ENCODE data around the genes WBP11, LMO3 and CAPZA3.

DNA sequence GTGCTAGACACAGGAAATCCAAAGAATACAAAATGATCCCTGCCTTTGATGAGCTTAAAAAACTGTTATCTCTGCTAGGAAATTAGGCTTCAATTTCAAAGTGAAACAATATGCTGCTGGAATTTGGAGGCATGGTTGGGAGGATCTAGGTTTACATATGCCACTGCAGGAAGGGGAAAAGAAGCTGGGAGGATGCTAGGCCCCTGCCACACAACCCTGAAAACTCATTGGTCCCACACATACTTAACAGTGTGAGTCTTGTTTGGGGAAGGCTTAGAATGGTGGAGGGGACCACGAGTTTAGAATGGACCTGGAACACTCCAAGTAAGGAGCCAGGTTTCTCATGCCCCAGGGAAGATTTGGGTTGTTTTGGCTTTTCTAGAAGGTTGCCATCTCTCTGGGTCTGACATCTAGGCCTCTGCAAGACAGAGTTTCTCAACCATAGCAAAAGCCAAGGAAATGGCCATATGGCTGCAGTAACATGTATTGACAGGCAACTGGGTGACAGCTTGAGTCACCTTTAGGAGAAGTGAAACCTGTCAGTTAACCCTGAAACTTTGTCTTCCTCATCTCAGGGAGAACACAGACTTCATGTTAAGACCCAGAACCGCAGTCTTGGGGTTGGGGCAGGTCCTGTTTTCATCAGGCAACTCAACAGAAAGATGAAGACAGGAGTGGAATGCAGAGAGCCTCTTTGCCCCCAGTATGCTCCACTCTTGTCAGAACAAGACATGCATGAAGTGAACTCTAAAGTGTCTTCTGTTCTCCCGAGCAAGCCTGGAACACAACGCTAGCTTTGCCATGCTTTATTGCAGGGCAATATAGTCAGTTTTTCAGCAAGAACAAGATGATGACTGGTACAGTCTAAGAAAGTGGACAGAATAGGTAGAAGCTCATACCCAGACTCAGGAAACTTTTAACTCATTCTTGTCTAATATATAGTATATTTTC lies 46.0 kb upstream of the PLBD1 start:
- PRO-cap = no peak

DNA sequence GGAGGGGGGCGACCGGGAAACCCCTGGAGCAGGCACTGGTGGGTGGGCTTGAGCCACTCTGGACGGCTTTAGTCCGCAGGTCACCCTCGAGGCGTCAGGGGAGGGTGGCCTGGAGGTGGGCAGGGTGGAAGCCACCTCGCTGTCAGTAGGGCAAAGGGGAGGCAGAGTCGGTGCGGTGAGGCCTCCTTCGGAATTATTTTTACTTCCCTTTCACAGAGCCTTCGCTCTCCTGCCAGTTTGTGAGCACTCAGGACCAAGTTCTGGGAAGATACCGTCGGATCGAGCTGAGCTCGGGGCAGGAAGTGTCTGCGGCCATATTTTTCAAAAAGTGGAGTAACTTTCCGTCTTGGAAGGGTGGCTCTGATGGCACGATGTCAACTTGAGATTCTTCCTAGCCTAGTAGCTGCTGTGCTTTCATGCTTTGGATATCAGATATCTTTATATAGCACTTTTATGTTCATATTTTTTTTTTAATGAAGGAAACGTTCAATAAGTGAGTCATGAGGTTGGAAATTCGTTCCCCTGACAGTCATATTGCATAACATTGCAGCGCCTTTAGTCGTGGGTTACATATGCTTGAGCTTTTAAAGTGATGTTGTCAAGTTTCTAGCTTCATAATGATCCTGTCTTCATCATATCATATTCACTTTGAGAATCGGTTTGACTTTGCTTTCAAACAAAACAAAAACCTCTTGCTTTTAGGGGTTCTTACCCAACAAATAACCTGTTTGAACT lies 1.0 kb downstream of the H2AJ start:
- PRO-cap = unidirectional peak, plus-strand start at position 145 of the sequence; unidirectional peak, minus-strand start at position 262 of the sequence

- PRO-cap = no peak
Observed at GRCh38 chr12:14775810-14776121, 1.6 kb downstream of the H2AJ start.

DNA sequence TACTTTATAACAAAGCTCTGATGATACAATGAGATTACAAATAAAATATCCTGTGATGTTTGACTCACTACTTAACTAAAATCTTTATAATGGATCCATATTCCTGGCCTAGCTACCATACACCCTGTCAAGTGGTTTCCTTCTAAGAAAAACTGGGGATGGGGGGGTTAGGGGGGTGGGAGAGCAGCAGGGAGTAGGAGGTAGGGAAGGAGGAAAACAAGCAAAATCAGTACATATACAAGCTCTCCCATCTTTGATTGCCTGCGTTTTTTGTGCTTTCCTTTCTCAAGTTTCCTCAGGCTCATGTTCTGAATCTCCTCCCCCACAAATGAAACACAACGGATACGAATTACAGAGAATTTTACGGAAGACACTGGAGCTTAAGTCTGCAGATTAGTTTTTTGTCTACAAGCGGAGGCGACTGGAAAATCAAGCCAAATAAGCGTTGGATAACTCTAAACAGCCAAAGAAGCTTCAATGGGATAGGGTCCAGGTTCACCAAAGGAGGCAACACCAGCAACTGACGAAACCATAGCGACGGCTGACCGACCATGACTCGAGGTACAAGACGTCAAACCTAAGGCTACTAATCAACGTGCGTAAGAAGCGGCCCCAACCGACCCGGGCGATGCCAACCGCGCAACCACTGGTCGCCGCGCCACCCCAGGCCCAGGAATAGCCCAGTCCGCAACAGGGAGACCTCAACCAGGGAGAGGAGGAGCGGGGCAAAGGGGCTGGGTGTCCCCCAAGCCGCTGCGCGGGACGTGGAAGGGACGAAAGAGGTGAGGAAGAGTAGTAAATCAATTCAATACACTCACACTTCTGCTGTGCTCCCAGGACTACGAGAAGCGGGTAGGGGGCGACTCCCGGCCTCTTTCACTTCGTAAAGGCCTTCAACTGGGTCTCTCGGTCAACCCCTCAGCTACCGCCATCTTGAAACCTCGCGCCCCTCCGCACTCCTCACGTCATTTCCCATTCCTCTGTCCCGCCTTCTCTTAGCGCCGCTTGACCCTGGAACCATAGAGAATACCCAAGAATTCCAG lies at the start of gene WBP11:
Gene WBP11, minus strand, starts transcription at position 945 of the 1,043 bp plus-strand sequence.
- PRO-cap = unidirectional peak, plus-strand start at position 537 of the sequence; bidirectional peak, plus-strand start at position 589 of the sequence, minus-strand start at position 559 of the sequence; bidirectional peak, plus-strand start outside the sequence, minus-strand start at position 943 of the sequence

- PRO-cap = no peak
Observed at GRCh38 chr12:14836094-14836870, 7.0 kb downstream of the ART4 start.

DNA sequence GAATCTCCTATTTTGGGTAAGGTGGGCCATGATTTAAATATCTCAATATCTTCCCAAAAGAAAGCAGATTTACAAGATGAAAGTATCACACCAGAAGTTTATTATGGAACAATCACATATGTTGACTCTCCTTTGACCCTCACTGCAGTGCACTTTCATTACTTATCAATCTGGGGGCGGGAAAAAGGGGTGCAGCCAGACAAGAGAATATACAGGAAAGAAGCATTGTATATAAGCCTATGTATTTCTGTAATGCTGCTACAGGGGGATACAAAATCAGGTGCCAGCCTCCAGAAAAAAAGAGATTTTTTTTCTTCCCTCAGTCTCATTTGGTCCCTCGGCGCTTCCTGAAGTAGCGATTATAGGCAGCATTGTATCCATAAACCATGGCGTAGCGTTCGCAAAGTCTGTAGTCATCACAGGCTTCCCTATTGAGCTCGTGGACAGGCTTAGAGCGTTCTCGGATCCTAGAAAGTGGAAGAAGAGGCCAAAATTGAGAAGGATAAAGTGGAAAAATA lies 3.8 kb downstream of the MGP start:
- PRO-cap = no peak

DNA sequence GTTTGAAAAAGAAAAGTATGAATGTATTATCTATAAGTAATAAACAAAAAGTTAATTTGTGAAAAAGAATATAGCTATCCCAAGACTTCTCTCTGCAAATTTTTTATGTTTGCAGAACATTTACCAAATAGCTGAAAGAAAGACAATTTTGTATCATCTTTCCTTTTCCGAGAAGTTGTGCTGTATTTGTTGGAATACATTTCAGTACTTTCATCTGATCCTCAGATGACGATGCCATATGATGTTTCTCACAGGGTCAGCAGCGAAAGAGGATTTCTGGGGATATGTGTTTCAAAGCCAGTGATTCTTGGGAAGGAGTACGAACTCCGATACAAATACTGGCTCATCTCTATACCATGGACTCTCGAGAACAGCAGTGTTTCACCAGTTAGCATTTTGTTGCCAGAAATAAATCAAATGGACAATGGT lies 10.7 kb upstream of the MGP start:
- PRO-cap = no peak

DNA sequence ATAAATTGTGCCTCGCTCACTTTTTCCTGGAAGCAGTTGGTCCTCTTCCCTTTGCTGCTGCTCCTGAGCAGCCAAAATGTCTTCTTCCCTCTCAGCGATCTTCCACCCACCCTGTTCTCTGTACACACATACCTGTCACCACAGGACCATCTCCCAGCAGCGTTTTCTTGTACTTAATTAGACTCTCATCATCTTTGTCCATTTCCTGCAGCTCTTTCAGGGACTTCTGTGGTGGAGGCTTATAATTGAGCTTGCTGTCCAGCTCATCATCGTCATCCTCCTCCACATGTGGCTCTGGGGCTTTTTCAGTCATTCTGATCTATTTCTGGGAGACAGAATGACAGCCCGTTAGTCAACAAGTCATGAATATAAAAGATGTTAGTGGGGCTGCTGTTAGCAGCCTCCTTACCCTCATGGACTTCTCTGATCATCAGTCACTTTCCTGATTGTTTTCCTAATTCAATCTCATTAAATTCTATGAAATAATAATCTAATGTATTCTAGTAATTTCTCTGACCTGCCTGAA lies 10.9 kb downstream of the ARHGDIB start:
- PRO-cap = no peak

DNA sequence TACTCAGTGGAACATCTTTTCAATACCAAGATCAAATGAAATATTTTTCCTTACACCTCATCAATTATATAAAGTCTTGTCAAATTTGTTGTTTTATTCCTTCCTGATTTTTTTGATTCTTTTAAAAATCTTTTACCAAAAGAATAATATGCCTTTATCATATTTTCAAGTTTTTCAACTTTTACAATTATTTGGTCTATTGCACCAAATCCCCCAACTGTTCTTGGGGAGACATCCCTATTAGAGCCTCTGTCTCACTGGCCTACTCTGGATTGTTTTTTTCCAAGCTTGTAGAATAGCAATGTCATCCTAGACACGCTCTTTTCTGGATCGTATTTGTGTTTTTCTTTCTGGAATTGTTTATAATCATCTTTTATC lies 24.9 kb downstream of the PDE6H start:
- PRO-cap = no peak

DNA sequence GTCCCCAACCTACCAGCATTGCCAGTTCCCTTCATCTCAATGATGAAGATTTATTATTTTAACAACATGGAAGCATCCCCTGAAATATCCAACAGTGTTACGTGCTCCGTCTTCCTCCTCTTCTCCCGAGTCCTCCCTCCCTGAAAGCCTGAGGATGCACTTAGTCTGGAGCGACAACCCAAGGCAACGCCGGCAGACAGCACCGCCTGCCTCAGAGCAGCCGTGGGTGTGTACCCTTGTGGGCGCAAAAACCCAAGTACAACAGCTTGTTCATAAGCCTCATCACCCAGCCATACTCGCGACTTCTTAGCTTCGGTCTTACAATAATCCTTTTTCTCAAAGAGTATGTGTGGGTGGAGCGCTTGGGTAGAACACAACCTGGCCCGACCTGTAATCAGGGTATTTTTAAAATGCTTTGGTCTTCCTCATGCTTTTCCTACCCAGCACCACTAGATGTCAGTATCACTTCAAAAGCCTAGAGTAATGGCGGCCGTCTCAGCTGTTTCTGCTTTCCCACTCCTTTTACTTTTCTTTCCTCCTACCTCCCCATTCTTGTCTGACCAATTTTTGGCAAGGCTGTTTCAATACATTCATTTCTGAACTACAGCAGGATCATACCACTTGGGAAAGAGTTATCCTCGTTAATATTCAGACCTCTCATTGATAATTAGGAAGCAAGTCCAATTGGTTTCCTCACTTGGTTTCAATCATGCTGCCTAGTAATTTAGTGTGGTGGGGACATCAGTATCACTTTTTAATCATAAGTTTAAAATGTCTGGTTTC lies 198.9 kb downstream of the EPS8 start:
- PRO-cap = no peak

GRCh38 chr12:15633876-15634407 lies 155.2 kb downstream of the EPS8 start:
- PRO-cap = no peak

DNA sequence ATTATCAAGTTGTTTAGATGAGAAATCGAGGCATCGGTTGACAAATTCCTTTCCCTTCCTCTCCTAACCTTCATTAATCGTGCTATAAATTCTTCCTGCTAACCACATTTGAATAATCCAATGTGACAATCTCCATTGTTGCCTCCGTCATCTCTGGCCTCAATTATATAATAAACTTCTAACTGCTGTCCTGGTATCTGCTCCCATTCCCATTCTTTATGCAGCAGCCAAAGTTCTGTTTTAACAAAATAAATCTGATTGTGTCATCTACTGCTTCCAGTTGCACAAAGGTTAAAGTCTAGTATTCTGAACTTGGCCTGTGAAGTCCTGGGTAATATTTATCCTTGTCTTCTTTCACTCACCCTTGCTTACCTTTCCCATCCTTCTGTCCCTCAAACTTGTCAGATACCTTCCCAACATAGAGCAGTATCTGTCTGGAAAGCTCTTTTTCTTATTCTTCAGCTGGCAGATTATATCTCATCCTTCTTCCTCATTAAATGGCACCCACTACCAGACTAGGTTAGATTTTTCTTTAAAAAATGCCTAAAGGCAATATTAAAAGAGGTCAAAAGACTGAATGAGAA lies 19.4 kb upstream of the STRAP start:
- PRO-cap = no peak

GRCh38 chr12:16363710-16364592 lies 16.5 kb downstream of the MGST1 start:
- PRO-cap = no peak

DNA sequence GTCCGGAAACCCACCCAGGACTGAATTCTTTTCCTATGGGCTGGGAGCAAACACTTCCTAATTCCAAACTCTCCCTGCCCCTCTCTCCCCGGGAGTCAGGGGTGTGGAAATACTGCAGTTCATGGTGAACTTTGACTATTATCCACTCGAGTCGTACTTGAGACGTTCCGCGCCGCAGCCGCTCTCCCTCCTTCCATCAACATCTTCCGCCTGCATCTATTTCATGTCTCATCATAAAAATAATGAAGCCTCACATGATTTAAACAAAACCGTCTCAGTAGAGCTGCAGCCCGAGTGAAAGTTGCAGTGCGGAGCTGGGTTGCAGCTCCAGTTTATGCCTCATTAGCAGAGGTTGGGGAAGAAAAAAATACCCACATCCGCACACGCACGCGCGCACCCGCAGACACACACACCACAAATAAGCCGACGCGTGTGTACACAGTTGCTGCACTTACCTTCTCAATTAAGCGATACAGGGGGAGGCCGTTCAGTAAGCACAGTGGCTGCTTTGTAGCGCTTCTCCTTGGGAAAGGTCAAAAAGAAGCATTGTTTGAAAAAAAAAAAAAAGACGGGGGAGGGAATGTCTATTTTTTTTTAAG lies at the start of gene LMO3:
Gene LMO3, minus strand, starts transcription at position 552 of the 599 bp plus-strand sequence.
- PRO-cap = no peak

DNA sequence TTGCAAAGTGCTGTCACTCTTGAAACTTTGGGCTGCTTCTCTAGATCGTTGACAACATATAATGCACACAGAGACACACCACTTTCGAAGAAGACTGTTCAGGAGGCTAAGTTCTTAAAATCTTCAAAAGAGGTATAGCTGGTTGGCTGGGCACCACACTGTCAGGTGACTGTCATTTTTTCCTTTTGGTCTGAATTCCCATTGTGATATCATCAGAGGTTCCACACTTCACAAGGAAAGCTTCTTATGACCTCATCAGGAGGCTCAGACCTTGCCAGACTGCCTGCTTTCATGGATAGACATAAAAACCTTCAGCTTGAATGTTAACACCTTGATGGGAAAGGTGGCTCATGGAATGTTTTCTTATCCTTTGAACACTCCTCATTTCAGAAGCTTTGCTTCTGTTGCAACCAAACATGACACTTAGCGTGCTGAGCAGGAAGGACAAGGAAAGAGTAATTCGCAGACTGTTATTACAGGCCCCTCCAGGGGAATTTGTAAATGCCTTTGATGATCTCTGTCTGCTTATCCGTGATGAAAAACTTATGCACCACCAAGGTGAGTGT lies at the start of gene CAPZA3:
Gene CAPZA3, plus strand, starts transcription at position 267 of the 566 bp plus-strand sequence.
- PRO-cap = no peak

DNA sequence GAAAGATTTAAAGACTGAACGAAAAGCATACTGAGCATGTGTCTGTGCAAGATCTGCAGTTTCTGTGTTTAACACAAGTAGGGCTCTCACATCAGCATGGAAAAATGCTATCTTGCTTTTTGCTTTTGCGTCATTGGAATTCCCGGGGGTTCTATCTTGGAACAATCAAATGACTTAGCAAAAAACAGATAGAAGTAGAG lies 162.0 kb downstream of the CAPZA3 start:
- PRO-cap = no peak

DNA sequence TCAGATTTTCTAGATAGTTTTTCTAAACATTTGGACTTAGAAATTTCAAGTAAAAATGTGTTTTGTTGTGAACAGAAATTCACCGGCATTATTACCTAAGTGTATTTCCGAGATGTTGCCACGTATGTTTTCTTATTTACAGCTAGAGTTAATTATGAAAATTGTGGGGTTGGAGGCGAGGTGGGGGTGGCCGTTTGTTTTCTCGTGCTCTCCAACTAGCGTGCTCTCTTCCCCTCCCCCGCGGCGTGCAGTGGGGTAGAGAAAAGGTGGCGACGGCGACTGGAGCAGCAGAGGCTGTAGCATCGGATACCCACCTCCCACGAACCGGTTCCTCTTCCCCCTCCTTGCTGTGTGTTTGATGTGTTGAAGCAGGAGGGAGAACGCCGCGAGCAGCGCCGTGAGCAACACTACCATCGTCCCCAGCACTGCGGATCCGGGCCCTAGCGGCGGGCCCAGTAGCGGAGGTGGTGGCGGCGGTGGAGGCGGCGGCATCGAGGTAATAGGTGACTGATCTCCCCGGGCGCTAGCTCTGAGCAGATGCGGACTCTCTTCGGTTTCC lies 133.1 kb upstream of the AEBP2 start:
- PRO-cap = no peak

DNA sequence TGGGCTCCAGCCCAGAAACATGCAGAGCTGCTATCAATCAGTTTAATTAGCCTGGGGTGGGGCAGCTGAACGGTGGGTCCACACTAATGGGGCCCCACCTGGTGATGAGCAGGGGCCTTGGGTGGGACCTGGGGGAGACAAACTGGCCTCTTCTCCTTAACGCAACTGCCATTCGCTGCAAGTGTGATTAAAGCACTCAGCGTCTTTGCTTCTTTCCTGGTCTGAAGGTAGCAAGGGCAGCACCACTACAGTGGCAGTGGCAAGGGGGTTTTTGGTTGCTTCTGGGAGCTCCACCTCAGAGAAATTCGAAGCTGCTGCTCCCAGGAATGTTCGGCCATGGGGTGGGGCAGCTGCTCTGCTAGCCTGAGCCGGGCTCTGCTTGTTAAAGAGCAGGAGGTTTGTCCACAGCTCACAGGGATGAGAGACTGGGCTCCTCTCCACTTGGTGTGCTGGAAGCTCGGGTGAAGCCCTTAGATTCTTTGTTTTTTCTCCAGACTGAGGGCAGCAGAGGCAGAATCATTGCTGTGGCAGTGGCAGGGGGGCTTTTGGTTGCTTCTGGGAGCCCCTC lies 340.0 kb downstream of the AEBP2 start:
- PRO-cap = unidirectional peak, plus-strand start at position 414 of the sequence

DNA sequence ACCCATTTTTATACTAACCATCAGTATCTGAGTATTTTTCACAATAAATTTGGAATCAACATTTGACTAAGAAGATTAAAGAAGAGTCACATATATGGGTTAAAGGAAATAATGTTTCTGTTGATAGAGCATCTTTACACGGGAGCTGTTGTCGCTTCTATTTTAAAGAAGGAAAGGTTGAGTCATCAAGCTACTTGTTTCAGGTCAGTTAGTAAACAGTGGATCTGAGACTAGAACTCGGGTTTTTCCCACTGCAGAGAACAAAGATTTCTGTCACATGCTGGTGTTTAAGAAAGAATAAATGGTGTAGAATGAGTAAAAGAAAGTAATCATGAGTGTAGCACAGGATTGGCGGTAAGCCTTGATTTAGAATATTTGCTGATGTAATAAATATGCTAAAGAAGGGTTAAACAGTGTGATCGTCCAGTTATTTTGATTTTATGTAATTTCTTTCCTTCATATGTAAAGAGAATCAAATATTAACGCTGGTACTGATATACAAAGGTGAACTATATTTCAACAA lies 455.5 kb downstream of the AEBP2 start:
- PRO-cap = no peak

GRCh38 chr12:20368627-20369416 lies 485 bp downstream of the PDE3A start:
- PRO-cap = bidirectional peak, plus-strand start at chr12:20368950, minus-strand start at chr12:20368837; bidirectional peak, plus-strand start at chr12:20369280, minus-strand start at chr12:20369196